Measurements from ENCODE around the gene CCDC28A.

DNA sequence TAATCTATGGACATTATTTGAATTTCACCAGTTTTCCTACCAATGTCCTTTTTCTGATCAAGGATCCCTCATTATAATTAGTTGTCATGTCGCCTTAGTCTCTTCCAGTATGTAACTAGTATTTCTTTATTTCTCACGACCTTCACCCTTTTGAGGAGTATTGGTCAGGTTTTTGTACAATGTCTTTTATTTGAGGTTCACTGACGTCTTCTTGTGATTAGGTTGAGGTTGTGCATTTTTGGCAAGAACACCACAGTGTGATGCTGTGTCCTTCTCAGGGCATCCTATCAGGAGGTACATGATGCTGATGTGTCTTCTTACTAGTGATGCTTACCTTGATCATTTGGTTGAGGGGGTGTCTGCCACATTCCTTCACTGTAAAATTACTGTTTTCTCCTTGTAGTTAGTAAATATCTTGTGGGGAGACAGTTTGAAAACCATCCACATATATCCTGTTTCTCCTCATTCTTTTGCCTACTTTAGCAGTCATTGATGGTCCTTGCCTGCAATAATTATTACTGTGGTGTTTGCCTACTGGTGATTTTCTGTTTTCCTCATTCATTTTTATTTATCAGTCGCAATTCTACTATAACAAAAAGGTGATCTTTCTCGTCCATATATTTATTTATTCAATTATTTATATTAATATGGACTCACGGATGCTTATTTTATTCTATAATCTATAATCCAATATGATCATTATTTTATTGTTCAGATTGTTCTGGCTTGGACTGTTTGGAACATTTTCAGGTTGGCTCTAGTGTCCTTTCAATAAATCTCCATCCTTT, 25.5 kb upstream of the MAP7 start:
- PRO-cap: no peak

- PRO-cap: no peak
Measured at GRCh38 chr6:136640498-136641009, 90.3 kb upstream of the MAP7 start.

GRCh38 chr6:136790062-136790261, 2.3 kb downstream of the MAP3K5 start:
- PRO-cap: no peak

GRCh38 chr6:136920737-136921381, 1.2 kb upstream of the SLC35D3 start:
- PRO-cap: no peak

GRCh38 chr6:137213098-137213769, 6.0 kb downstream of the IFNGR1 start:
- PRO-cap: no peak

- PRO-cap: no peak
Measured at GRCh38 chr6:137341563-137342184, 122.5 kb upstream of the IFNGR1 start.

GRCh38 chr6:137490044-137490603, 4.1 kb downstream of the OLIG3 start:
- PRO-cap: no peak

GRCh38 chr6:137648098-137648404, 153.9 kb upstream of the OLIG3 start:
- PRO-cap: no peak

- PRO-cap: no peak
Measured at GRCh38 chr6:137811892-137812278, 55.2 kb upstream of the TNFAIP3 start.

GRCh38 chr6:137827835-137828521, 39.1 kb upstream of the TNFAIP3 start:
- PRO-cap: no peak

DNA sequence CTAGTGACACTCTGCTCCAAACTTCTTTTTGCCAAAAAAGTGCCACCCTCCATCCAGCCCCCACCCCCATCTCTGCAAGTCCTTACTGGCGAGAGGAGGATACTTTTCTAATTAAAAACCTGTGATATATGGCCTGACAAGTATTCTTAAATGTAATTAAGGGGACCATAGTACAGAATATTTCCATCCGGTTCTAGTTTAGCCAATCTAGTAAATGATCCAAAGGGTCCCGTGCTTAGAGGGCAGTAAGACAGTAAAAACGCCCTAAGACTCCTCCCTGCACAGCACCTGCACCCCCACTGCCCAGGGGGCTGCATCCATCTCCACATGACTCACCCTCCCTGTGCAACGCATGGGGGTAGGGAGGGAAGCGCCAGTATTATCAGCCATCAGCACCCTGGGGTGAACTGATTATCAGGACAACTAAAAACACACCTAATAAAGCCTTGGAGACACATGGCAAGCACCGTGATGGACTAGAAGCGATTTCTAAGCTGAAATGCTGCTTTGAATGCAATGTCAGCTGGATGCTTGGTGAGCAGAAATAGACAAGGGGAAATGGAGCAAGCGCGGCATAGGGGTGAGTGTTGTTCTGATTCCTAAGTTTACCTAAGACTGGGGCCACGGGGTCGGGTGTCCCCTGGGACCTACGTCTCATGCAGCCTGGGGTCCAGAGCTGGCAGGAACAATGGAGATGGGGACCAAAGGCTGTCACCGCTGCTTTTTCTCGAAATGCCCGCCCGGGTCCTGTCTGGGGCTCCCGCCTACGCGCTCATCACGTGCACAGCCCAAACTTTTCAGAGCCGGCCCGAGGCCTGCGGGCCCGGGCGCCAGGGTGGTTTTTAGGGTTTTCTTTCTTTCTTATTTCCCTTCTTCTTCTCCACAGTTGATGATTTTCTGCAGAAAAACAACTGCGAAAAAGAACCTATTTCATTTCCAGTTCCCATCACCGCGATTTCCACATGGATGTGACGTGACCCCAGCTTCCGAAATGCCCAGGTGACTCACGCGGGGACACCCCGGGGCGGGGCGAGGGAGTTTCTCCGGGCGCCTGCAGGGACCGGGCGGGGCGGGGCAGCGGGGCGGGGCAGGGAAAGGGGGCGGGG, 732 bp upstream of the TNFAIP3 start:
- PRO-cap: bidirectional peak, plus-strand start outside the sequence, minus-strand start at position 992 of the sequence

DNA sequence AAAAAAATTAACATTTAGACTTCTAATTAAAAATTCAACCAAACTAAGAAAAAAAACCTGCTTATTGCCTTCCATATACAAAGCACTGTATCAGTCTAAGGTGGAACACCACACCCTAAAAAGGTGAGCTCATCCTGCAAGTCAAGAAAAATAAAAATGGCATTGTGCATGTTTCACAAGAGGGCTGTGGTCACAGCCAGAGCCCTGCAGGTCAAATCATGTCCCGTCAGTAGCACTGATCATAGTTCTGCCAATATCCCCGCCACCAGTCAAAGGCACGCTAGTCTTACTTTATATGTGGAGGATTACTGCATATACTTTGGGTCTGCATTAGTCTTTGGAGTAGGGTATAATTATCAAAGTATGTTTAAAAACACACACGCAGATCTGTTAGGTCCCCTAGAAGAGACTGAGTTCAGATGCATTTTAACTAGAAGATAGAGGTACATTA, 1.8 kb downstream of the PERP start:
- PRO-cap: unidirectional peak, plus-strand start at position 176 of the sequence

- PRO-cap: bidirectional peak, plus-strand start at chr6:138161550, minus-strand start at chr6:138161416
Measured at GRCh38 chr6:138161307-138161620, 475 bp upstream of the ARFGEF3 start.

- PRO-cap: no peak
Measured at GRCh38 chr6:138441710-138442336, 37.8 kb downstream of the HEBP2 start.

GRCh38 chr6:138540354-138540947, 41.2 kb upstream of the NHSL1 start:
- PRO-cap: no peak

- PRO-cap: no peak
Measured at GRCh38 chr6:138555514-138556180, 56.4 kb upstream of the NHSL1 start.

DNA sequence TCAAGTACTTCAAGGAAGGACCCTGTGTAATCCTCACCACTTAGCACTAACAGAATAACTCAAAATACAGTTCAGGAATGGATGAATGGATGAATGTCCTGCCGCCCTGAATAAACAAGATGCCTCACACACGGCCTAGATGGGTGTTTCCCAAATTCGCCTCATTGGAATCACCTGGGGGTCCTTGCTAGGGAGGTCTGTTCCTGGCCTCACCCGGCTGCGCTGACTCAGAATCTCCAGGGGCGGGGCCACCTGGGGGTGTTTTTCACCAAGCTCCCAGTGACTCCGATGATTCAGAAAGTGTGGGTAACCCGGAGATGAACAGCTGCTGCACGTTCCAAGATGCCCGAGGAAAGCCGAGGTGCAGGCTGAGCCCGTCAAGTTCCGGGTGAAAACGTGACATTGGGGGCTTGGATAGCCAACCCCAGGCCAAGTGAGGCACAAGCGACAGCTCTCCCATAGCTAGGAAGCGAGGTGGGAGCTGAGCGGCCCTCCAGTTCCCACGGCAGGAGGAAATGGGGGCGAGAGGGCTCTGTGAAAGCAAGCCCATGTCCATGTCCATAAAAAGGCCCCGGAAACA, 90.9 kb upstream of the CCDC28A start:
- PRO-cap: no peak

GRCh38 chr6:138773237-138774078, at the start of gene CCDC28A:
Gene CCDC28A (plus strand): TSS chr6:138773769.
- PRO-cap: bidirectional peak, plus-strand start at chr6:138773549, minus-strand start at chr6:138773345; bidirectional peak, plus-strand start at chr6:138773775, minus-strand start at chr6:138773648

DNA sequence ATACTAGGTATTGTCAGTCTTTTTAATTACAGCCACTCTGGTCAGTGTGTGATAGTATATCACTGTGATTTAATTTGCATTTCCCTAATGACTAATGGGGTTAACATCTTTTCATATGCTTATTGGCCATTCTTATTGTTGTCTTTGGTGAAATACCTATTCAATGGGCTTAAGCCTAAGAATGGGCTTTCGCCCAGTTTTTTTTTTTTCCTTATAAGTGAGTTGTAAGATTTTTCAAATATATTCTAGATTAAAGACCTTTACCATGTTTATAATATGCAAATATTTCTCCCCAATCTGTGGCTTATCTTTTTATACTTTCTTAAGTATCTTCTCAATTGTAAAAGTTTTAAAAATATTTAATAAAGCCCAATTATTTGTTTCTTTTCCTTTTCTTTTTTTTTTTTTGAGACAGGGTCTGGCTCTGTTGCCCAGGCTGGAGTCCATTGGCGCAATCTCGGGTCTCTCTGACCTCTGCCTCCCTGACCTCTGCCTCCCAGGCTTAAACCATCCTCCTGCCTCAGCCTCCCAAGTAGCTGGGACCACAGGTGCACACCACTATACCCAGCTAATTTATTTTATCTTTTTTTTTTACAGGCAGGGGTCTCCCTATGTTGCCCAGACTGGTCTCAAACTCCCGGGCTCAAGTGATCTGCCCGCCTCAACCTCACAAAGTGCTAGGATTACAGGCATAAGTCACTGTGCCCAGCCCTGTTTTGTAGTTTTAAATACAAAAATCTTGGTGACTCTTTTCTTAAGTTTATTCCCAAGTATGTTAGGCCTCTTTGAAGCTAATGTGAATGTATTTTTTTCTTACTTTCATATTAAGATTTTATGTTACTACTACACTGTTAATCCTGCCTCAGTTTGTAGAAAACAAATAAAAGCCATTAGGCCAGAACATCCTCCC, 9.9 kb downstream of the REPS1 start:
- PRO-cap: no peak

DNA sequence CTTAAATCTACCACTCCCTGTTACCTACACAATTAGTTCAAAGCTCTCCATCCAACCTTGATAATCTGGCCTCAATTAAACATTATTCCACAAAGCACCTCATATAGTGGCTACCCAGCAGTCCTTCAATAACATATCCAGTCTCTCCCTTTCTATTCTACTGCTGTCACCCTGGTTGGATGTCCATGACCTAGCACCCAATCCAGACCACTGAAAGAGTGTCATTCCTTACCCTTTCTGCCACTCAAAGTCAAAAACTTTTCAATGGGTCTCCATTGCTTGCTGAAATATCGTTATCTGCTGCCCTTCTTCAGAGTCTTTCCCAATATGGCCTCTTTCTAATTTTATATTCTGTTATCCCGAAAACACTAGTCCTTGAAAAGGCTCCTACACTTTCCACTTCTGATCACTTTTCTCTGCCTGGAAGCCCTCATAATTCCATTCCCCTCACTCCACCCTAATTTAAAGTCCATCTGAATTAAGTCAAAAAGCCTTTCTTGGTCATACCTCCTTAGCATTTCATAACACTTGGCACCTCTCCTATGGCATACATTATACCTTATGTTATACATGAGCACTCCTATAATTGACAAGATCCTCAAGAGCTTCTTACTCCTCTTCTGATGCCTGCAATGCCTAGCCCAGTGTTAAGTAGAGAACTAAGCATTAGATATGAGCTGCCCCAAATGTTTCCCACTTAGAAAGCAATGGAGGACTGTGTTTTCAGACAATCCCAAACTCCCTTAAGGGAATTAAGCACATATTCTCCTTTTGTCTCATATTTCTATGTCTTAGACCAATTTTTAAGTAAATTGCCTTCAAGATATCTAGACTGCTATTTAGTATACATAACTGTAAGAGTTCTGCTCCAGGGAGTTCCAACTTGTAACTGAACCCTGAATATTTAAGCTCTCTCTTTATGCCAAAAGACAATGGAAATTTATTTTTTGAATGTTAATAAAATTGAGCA, 3.0 kb downstream of the REPS1 start:
- PRO-cap: no peak